Skin of body (tissue), 2 donors: Measurements from ENCODE around the genes MAGEB18, DCAF8L1 and MAGEB3.

- RAMPAGE, long total RNA: no peak
Observed at GRCh38 chrX:23773570-23774117, 9.3 kb upstream of the SAT1 start.

DNA sequence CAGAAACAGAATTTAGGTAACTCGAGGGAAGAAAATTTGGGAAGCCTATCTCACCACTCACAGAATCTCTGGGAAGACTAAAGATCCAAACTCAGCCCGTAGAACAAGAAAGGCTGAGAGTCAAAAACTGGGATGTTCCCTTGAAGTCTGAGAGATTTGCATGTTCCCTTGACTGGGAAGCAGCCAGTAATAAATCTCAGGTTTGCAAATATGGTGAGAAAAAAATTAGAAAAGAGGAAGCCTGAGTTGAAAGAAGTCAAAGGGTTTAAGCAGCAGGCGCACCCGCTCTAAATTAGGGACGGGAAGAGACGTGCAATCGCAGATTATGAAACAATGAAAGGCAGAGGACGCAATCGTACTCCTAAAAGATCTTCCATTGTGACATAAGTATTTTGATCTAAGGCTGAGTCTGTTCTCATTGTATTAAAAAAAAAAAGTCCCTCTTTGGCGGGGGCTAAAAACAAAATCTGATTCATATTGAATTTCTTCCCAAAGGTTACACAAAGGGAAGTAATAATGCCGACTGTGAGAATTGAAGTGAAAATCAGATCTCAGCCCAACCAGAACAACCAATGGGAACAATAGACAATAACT lies 28.1 kb downstream of the SAT1 start:
- RAMPAGE, long total RNA: no peak

- RAMPAGE, long total RNA: no peak
Observed at GRCh38 chrX:23844733-23845203, 61.8 kb downstream of the SAT1 start.

DNA sequence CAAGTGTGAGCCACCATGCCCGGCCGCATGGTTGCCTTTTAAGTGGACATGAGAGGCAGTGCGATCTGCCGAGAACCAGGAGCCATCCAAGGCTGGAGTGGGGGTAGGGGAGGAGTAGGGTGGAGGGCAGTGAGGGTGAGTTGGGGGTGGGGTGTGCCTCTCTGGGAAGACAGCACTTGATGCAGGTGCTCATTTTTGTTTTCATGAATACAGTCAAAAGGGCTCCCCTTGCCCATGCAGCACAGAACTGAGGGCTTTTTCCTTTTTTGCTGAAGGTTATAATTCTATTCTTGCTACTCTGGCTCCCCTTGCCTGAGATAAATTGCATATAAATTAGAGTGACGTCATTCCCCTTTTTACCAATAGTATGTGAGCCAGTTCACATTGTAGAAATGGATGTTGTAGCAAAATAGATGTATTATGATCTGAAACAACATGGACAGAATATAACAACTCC lies 28.3 kb downstream of the CXorf58 start:
- RAMPAGE, long total RNA: no peak

- RAMPAGE, long total RNA: no peak
Observed at GRCh38 chrX:24014444-24015242, 12.3 kb downstream of the KLHL15 start.

DNA sequence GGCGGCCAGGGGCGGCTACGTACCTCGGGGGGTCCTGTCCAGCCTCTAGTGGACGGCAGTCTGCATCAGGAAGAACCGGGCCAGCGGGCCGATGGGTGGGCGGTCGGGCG lies 2.3 kb downstream of the KLHL15 start:
- RAMPAGE, long total RNA: no peak

GRCh38 chrX:24117178-24117762 lies 32.3 kb upstream of the ZFX start:
- RAMPAGE, long total RNA: no peak

DNA sequence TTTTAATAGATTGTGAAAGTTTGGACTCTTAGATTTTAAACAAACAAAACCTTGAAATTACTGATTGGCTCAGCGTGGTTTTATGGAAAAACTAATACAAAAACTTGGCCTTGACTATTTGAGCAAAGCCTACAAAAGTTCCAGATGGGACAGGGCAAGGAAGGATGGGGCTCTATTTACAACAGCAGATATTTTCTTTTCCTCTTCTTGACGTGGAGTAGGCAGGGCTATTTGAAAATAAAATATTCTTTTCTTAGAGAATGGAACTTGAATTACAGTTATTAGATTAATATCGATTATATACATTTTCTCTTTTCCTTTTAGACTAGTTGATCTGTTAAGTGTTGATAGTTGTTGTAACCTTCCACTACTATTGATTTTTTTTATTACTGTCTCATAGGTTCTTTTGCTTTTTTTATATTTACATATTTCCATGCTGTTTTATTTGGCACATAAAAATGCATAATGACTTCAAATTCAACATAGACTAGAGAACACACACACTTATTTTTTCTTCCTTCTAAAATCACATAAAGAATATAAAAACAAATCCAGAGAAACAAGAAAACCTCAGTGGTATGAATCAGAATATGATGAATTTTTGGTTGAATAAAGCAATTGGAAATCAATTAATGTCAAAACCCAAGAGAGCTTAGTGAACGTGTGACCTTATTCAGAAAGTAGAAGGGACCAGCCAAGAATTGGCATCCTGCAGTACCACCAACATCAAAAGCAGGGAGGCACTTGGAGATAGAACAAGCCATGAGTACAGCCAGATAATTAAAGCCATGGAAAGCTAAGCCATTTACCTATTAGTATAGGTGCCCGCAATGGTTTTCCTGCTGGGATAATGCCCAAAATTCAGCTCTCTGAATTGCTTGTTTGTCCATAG lies 16.9 kb downstream of the ZFX start:
- RAMPAGE, long total RNA: no peak

GRCh38 chrX:25003050-25003648 lies 12.6 kb downstream of the ARX start:
- RAMPAGE, long total RNA: no peak

DNA sequence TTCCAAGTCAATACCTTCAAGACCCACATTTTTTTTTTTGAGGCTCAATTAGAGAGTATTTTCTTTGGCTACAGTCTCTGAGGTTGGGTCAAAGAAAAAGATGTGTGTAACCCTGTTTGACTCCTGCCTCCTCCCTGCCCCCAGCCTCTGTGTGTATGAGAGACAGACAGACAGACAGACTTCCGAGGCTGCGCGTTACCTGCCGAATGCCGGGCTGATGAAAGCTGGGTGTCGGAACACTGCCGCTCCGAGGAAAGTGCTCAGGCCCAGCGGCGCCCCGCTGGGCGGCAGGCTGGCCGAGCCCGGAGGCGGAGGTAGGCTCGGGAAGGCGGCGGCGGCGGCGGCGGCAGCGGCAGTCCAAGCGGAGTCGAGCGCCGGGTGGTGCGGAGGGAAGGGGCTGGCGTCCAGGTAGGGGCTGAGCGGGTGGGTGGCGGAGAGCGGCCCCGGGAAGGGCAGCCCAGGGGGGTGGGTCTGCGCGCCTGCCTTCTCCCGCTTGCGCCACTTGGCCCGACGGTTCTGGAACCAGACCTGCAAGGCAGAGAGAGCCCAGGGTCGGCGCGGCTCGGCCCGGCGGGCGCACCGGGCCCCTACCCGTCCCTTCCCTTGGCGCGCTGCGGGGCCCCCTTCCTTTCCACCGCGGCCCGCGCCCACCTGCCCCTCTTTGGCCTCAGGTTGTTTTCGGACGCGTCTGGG lies 8.7 kb downstream of the ARX start:
- RAMPAGE, long total RNA: no peak

- RAMPAGE, long total RNA: no peak
Observed at GRCh38 chrX:26138249-26138558, at the start of gene MAGEB18. Gene MAGEB18, plus strand, starts transcription at chrX:26138343.

DNA sequence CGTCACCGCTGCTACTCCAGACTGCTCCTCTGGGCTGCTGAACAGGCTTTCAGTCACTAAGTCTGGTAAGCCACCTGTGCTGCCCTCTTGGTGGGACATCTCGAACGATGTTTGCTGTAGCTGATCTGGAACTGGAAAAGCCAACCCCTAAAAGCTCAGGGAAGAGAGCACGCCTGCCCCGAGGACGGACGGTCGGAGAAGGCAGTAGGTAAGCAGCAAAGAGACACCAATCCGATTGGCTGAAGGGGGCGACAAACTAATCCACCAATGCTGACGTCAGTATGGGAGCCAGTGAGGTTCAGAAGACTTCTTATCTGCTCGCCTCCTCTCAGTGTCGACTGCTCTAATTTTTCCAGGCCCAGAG lies at the start of gene DCAF8L1:
Gene DCAF8L1, minus strand, starts transcription at position 214 of the 364 bp plus-strand sequence.
- RAMPAGE, long total RNA: no peak

DNA sequence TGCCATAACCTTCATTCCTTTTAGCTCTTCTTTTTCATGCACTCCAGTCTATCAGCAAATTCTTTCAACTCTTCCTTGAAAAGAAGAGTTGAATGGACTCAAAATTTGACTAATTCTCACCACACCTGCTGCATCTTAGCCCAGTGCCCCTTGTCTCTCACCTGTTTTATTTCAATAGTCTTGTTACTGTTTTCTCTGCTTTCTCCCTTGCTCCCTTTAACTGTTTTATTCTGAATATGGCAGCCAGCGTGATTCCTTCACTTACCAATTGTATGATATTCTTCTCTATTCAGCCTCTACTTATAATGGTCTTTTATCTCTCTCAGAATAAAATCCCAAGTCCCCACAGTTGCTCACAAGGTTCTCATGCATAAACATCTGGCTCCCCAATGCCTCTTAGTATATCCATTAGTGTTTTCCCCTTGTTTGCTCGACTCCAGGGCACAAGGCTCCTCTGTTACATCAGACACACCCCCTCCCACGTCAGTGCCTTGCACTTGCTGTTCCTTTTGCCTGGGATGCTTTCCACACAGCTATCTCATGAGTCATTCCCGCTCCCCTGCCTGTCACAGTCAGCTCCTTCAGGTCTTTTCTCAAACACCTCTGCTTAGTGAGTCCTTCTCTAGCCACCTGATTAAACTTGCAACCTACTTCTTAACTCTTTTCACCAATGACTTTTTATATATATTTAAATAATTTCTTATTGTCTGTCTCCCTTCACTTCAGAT lies 260.1 kb downstream of the IL1RAPL1 start:
- RAMPAGE, long total RNA: no peak

DNA sequence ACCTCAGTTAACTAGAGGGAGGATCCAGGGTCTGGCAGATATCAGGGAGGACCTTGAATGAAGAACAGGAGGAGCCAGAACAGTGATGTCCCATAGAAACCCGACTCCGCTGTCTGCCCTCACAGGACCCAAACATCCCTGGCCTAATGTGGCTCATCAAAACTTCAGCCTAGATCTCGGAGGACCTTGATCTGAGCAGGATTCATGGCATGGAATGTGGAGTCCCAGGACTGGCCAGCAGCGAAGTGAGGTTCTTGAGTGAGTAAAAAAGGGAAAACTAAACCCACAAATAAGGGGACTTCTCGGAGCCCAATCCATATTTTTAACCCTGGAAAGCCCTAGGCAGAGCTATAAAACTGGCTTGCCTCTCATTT lies at the start of gene MAGEB3:
Gene MAGEB3, plus strand, starts transcription at position 98 of the 374 bp plus-strand sequence.
- RAMPAGE, long total RNA: no peak

DNA sequence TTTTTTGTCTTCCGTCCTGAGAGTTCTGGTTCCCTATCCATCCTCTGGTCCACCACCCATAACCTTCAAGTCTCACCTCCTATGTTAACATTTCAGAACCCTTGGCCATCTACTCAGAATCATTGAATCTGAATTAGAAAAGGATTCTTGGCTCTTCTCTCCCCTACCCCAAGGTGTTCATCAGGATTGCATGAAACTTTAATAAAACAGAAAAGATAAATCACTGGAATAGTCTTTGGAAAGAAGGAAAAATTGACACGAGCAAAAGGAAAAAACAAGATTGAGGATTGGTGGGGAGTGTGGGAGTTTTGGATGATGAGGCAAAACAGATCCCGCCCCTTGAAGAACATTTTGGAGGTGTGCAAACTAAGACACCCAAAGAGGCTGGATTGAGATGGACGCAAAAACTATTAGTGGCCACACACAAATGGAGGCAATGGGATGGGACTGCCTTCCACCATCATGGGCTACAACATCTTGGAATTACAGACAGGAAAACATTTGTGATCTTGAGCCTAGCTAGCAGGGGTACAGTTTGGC lies 3.3 kb downstream of the TASL start:
- RAMPAGE, long total RNA: no peak

DNA sequence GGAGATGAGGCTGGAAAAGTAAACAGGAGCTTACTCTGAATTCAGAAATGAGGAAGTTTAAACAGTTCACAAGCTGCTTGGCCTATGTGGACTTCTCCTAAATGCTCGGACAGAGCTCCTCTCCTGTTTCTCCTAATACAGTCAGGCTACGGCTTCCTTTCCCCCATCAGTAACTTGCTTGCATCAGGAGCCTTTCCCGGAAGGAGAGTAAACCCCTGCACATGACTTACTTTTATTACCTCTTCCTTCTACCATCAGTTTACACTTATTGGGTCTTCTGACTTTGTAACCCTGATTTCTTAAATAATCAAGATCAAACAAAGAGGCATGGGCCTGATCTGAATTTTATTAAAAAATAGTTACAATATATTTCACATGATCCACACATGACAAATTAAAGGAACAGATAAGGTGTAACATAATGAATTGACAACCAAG lies 14.7 kb upstream of the GK start:
- RAMPAGE, long total RNA: no peak

- RAMPAGE, long total RNA: no peak
Observed at GRCh38 chrX:31266619-31267438, 195.0 kb upstream of the FTHL17 start.

GRCh38 chrX:31929244-31929897 lies 857.5 kb upstream of the FTHL17 start:
- RAMPAGE, long total RNA: no peak

- RAMPAGE, long total RNA: no peak
Observed at GRCh38 chrX:33725776-33726182, 406.3 kb downstream of the FAM47A start.

GRCh38 chrX:33726629-33727188 lies 405.4 kb downstream of the FAM47A start:
- RAMPAGE, long total RNA: no peak